Tongue (tissue), 2 donors: ENCODE measurements around a stretch of chr2.

- RAMPAGE, long total RNA: no peak
These were observed 10.6 kb downstream of the DTYMK start for GRCh38 chr2:241675983-241676461.

- RAMPAGE, long total RNA: no peak
These were observed 3.1 kb upstream of the DTYMK start for GRCh38 chr2:241689616-241690226.

- RAMPAGE, long total RNA: no peak
These were observed 8.4 kb upstream of the GAL3ST2 start for GRCh38 chr2:241767842-241769005.

GRCh38 chr2:241866349-241867254 is 2.9 kb upstream of the RTP5 start:
- RAMPAGE, long total RNA: no peak

DNA sequence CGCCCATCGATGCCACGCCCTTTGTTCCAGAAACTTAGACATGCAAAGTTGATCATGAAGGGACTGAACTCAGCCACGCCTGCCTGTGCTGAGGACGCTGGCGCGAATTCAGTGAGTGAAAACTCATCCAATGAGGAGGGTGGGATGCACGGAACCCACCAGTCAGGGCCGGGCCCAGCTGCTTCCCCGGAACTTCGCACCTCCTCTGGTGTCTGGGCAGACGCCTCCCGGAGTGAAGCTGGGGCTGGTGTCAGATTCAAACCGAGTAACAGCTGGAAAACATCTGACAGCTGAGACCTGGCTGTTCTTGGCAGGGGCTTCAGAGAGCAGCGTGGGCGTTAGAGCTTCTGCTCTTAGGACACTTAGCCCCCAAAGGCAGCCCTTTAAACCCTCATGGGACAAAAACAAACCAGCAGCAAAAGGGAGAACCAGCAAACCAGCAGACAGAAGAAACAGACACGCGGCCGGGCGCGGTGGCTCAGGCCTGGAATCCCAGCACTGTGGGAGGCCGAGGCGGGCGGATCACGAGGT is 875 bp downstream of the FAM240C start:
- RAMPAGE, long total RNA: no peak

DNA sequence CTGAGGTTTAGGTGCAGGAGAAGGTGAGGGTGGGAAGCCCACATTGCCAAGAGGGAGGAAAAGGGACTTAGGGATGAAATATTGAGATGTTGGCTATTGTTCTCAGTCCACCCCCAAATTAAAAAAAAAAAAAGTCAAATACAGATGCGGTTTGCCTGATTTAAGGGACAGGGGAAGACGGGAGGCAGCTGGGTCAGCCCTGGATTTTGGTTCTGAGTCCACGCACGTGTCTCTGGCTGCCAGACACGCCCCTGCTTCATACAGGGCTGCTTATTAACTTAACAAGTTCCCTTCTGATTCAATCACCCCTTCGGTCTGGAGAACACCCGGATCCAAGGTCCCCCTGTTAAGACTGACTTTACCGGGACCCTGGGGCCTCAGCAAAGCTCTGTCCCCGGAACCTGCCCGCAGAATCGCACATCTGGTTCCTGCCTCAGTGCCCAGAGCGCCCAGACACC is 26.2 kb upstream of the FAM240C start:
- RAMPAGE, long total RNA: no peak

DNA sequence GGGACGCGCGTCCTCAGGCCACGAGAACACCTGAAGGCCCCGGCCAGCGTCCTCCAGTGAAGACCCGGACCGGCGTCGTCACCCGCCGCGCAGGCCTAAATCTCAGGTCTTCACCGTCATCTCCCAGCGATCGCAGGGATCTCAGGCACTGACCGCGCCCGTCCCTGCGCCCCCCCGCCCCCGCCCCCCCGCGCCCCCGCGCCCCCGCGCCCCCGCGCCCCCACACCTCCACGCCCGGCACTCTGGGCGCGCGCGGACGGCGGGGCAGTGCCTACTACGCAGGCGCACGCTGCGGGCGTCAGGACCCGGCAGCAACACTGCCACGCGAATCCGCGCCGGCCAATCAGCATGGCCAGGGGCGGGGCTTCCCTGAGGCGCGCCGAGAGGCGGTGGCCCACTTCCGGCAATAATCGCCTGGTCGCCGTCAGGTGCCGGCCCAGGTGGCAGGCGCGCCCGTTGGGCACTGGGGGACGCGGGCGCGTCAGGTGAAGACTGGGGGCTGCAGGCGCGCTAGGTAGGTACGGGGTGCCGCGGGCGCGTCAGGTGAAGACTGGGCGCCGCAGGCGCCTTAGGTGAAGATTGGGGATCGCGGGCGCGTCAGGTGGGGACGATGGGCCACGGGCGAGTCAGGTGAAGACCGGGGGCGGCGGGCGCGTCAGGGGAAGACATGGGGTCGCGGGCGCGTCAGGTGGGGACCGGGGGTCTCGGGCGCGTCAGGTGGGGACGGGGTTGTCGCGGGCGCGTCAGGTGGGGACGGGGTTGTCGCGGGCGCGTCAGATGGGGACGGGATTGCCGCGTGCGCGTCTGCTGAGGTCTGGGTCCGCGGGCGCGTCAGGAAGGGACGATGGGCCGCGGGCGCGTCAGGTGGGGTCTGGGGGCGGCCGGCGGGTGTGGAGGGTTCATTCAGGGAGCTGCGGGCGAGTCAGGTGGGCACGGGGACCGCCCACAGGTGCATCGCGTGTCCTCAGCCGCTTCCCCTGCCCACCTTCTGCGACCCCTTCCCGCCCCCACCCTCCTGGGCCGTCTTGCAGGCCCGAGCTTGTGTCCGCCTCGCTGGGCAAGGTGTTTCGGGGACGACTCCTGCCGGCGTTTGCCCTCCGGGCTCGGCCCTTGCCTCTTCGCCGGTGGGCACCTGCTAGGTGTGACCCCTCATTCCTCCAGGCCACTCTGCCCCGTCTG is 188.4 kb upstream of the FAM240C start:
- RAMPAGE, long total RNA: start-site peak on the plus strand centred at position 386 of the sequence, 63 bp wide, 35 and 9 reads in 2 replicates